ENCODE results near the genes JADE1, PCDH10 and RAB33B.

DNA sequence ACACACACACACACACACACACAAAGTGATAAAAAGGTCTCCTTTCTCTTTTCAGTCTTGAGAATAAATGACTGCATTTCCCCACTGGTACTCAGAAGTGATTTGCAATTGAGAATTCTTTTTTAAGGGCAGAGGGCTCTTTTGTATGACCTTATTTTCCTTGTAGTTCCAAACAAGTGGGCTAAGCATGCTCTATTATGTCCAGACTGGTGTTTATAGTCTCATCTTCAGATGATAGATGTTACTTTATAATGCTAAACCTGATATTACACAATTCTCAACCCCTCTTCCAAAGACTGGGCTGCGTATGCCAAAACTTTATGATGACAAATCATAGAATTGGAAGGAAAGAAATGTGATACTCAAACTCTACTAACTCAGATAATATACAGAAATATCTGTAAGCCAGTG is 240.0 kb upstream of the JADE1 start:
- PRO-cap, result no peak
- RAMPAGE, long total RNA, 4 experiments, result start-site peak on the plus strand in 1 of 4 experiments, centred at position 395 of the sequence, 6 reads per replicate

GRCh38 chr4:128660125-128661286 is 149.0 kb upstream of the JADE1 start:
- PRO-cap, result no peak
- RAMPAGE, long total RNA, 4 experiments, result no peak in any of the 4 experiments

- PRO-cap, result no peak
- RAMPAGE, long total RNA, 4 experiments, result no peak in any of the 4 experiments
Observed at GRCh38 chr4:128794328-128794566, 15.3 kb upstream of the JADE1 start.

GRCh38 chr4:128809299-128810425 is at the start of gene JADE1:
Gene JADE1, plus strand, starts transcription at chr4:128809700.
- PRO-cap, result unidirectional peak, plus-strand start at chr4:128809721
- RAMPAGE, long total RNA, 4 experiments, result start-site peak on the plus strand in 1 of 4 experiments, at chr4:128809791-128810243 at its widest, 17 to 25 reads per replicate

DNA sequence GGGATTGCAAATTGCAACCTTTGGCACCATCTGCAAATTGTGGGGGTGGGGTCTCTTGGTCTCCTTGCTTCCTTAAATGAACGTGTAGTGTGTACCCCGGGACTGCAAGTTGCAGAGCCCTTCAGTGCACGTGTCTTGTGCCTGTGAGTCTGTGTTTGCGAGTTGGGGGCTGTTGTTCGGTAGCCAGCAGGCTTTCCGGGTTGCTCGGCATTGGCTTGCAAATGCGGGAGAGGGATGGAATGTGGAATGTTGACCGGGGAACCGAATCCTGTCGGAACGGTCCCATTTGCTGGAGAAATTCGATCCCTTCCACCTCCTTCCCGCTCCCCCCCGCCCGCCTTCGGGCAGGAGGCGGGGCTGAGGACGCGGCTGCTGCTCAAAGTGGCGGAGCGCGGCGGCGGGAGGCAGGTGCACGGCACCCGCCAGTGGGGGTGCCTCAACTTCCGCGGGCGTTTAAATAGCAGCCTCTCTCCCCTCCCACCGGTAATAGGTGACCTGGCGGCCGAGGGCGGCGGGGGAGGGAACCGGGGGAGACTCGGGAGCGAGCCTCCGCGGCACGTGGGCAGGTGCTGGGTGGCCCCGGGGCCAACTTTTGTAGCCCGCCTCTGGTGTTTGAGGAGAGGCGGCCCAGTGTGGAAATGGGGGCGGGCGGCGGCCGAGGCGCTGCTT is 1.5 kb downstream of the JADE1 start:
- PRO-cap, result unidirectional peak, plus-strand start at position 379 of the sequence
- RAMPAGE, long total RNA, 4 experiments, result start-site peak on the plus strand in 1 of 4 experiments, centred at position 369 of the sequence, 50 reads per replicate

- PRO-cap, result no peak
- RAMPAGE, long total RNA, 4 experiments, result no peak in any of the 4 experiments
Observed at GRCh38 chr4:128848684-128849605, 39.4 kb downstream of the JADE1 start.

DNA sequence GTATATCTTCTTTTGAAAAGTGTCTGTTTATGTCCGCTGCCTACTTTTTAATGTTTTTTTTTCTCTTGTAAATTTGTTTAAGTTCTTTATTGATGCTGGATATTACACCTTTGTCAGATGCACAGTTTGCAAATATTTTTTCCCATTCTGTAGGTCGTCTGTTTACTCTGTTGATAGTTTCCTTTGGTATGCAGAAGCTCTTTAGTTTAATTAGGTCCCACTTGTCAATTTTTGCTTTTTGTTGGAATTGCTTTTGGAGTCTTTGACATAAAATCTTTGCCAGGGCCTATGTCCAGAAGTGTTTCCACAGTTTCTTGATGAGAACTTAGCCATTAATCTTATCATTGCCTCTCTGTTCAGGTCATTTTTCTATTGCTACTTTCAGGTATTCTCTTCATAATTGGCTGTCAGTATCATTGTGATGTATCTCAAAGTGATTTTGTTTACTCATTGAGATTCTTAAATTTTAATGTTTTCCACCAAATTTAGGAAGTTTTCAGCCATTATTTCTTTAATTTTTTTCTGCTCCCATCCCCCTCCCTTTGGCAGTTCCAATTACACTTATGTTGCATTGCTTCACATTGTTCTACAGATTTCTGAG is 125.6 kb downstream of the SCLT1 start:
- PRO-cap, result no peak
- RAMPAGE, long total RNA, 4 experiments, result no peak in any of the 4 experiments

DNA sequence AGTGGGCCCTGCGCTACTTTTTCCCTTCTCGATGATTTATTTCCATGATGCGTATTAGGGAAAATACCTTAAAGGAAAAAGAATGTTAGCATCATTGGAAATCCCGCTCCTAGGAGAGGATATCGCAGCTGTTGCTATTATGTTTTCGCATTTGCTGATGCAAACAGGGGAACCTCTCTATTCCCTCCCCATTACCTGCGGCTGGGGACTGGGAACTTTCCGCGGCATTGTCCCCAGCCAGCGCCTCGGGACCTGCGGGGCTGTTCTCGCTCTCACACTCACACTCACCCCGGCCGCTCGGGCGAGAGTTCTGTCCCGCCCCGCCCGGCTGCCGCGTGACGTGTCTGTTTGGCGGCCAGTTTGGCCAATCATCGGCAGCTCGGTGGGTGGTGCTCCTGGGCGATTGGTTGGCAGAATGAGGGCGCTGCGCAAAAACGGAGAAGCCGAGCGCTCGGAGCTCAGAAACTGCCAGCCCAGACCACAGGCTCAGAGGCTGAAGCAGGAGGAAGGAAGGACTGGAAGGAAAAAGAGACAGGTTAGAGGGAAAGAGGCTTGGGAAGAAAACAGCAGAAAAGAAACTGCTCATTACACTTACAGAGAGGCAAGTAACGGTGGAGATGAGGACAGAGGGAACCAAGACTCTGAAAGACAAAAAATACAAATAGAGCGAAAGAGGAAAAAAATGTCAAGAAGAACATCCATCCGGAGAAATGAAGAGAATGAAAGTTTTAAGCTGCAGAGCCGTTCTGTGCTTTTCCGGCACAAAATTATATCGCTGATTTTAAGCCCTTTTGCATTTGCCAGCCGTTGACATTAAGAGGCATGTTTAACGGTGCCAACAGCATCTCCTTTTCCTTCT is at the start of gene PCDH10:
Gene PCDH10 (plus strand): TSS at position 461 of the 859 bp plus-strand sequence.
- PRO-cap, result no peak
- RAMPAGE, long total RNA, 4 experiments, result start-site peak on the plus strand in 1 of 4 experiments, centred at position 458 of the sequence, 18 reads per replicate

DNA sequence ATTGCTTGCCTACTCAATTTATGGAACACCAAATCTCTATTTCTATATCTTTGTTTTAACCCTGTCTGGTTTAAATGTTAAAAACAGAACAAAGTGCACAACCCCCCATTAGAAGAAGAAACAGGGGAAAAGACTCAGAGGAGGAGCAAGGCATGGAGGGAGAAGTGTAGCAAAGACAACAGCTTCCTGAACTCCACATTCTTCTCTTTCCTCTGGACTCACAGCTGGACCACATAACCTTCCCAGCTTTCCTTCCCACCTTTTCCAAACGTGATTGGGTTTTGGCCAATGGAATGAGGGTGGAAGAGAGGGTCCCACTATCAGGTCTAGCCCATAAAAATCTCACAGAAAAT is 267.2 kb downstream of the PABPC4L start:
- PRO-cap, result no peak
- RAMPAGE, long total RNA, 4 experiments, result no peak in any of the 4 experiments

DNA sequence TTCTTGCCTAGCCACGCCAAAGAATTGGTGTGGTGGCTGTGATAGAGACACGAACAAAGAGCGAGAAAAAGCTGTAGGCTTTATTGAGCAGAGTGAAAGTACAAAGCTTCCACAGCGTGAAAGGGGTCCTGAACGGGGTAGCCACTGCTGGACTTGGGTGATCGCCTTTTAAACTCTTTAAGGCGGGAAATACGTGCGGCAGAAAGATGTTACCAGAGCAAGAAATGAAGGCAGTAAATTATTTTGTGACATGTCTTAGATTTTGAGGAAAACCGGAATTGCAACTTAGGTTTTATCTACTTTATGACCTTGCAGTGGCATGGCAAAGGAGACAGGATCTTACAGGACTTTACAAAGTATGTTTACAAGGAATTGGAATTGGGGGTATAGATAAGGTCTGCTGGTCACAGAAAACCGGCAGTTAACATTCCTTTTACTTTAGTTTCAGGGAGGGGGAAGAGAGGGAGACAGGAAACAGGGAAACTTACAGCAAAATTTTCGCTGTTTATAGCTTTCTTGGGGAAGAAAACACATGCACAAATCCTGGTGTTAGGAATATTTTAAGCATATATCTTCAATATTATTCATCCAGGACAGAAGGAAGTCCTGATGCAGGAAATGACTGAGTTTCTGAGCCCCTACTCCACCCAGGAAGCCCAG is 421.2 kb upstream of the PABPC4L start:
- PRO-cap, result no peak
- RAMPAGE, long total RNA, 4 experiments, result no peak in any of the 4 experiments

DNA sequence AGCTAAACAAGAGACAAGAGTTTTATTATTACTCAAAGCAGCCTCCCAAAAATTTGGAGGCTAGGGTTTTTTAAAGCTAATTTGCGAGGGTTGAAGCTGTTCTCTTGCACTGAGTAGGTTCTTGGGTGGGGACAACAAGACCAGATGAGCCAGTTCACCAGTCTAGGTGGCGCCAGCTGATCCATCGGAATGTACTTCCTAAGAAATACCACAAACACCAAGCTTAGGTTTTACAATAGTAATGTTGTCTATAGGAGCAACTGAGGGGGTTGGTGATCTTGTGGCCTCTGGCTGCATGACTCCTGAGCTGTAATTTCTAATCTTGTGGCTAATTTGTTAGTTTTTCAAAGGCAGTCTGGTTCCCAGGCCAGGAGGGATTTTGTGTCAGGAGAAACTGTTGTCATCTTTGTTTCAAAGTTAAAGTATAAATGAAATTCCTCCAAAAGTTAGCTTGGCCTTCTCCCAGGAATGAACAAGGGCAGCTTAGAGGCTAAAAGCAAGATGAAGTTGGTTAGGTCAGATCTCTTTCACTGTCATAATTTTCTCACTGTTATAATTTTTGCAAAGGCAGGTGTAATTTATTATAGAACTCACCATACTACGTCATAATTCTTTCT is 130.6 kb downstream of the SLC7A11 start:
- PRO-cap, result no peak
- RAMPAGE, long total RNA, 4 experiments, result no peak in any of the 4 experiments

- PRO-cap, result no peak
- RAMPAGE, long total RNA, 4 experiments, result no peak in any of the 4 experiments
Observed at GRCh38 chr4:138222132-138222320, 20.1 kb downstream of the SLC7A11 start.

- PRO-cap, result no peak
- RAMPAGE, long total RNA, 4 experiments, result no peak in any of the 4 experiments
Observed at GRCh38 chr4:138897628-138898295, 117.8 kb upstream of the NOCT start.

GRCh38 chr4:139017897-139018154 is 2.2 kb downstream of the NOCT start:
- PRO-cap, result no peak
- RAMPAGE, long total RNA, 4 experiments, result no peak in any of the 4 experiments

- PRO-cap, result no peak
- RAMPAGE, long total RNA, 4 experiments, result no peak in any of the 4 experiments
Observed at GRCh38 chr4:139037575-139037963, 22.0 kb downstream of the NOCT start.

DNA sequence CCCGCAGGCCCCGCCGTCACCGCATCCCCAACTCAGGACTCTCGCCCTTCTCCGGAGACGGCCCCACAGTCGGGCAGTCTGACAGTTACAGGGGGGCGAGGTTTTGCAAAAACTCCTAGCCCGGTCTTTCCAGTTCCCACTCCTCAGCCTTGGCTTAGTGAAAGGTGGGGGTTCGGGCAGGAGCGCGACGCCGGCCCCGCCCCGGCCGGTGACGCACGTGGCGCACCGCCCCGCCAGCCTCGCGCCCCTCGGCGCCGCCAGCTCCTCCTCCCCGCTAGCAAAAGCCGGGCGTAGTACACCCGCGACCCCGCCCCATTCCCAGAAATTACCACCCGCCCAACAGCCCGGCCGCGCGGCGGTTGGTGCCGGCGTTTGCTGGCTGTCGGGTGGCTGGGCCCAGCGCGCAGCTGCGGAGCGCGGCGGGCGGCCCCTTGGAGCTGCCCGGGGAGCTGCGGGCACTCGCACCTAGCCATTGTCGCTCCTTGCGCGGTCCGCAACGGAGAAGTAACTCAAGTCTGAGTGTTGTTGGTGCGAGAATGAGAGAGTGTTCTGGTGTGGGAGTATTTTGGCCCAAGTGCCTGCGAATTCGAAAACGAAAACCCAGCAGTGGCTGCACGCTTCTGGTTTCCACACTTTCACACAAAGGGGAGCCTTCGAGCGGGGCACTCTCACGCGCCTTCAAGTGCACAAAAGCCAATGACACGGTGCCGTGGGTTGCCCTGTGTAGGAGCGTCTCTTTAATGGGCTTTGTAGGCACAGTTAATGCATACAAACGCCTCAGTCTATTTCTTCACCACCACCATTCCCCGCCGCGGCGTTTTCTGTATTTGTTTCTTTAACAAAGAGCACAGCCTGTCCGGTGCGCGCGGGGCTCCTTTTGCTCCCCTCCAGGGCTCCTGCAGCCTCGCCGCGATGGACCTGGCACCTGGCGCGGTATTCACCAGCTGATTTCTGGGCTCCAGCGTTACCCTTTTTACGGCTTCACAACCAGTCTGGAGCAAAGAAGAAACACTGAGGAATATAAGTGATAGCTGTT is 1.1 kb upstream of the ELF2 start:
- PRO-cap, result bidirectional peak, plus-strand start at position 358 of the sequence, minus-strand start at position 156 of the sequence
- RAMPAGE, long total RNA, 4 experiments, result start-site peak on the minus strand in 1 of 4 experiments, centred at position 149 of the sequence, 15 reads per replicate

- PRO-cap, result no peak
- RAMPAGE, long total RNA, 4 experiments, result no peak in any of the 4 experiments
Observed at GRCh38 chr4:139402717-139403734, 50.9 kb upstream of the RAB33B start.

- PRO-cap, result unidirectional peak, plus-strand start at chr4:139454175
- RAMPAGE, long total RNA, 4 experiments, result start-site peak on the plus strand in 3 of 4 experiments, at chr4:139454104-139454191 at its widest, 150 to 375 reads per replicate
Observed at GRCh38 chr4:139454064-139454253, at the start of gene RAB33B. Gene RAB33B, plus strand, starts transcription at chr4:139454121.

- PRO-cap, result no peak
- RAMPAGE, long total RNA, 4 experiments, result no peak in any of the 4 experiments
Observed at GRCh38 chr4:139535355-139535832, 20.6 kb downstream of the SETD7 start.

GRCh38 chr4:139559049-139559529 is 3.1 kb upstream of the SETD7 start:
- PRO-cap, result no peak
- RAMPAGE, long total RNA, 4 experiments, result no peak in any of the 4 experiments

All from omental fat pad (tissue), 4 donors.